Airway epithelial cell (primary cell): ENCODE results near the gene MNAT1.

DNA sequence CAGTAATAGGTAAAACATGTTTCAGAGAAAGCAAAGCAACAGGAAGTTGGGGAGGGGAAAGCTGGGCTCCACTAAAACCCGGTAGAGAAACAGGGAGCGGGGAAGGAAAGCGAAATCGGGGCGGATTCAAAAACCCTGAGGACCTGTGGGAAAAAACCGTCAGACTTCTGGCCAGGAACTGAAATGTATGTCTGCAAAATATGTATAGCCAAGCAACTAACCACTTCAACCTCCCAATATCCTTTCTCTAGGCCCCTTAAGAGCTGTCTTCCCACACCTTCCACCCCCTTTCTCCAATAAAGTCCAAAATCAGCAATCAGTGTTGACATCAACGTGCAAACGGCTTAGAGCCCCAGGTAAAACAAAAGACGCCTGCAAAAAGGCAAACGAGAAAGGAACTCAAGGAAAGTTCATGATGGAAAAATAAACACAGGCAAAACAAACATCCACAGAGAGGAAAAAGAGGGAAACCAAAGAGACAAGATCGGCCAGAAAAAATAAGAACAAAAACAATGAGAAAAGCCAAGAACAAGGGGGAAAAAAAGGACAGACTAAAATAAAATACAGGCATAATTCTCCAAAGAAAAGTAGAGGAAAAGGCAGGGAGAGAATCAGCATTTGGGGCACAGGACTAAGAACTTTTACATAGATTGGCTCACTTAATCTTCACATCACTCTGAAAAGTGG, 32.7 kb downstream of the SIX1 start:
- RAMPAGE, long total RNA: no peak

GRCh38 chr14:60645730-60646630, 3.3 kb downstream of the SIX1 start:
- RAMPAGE, long total RNA: no peak

GRCh38 chr14:60652755-60653474, 3.6 kb upstream of the SIX1 start:
- RAMPAGE, long total RNA: no peak

DNA sequence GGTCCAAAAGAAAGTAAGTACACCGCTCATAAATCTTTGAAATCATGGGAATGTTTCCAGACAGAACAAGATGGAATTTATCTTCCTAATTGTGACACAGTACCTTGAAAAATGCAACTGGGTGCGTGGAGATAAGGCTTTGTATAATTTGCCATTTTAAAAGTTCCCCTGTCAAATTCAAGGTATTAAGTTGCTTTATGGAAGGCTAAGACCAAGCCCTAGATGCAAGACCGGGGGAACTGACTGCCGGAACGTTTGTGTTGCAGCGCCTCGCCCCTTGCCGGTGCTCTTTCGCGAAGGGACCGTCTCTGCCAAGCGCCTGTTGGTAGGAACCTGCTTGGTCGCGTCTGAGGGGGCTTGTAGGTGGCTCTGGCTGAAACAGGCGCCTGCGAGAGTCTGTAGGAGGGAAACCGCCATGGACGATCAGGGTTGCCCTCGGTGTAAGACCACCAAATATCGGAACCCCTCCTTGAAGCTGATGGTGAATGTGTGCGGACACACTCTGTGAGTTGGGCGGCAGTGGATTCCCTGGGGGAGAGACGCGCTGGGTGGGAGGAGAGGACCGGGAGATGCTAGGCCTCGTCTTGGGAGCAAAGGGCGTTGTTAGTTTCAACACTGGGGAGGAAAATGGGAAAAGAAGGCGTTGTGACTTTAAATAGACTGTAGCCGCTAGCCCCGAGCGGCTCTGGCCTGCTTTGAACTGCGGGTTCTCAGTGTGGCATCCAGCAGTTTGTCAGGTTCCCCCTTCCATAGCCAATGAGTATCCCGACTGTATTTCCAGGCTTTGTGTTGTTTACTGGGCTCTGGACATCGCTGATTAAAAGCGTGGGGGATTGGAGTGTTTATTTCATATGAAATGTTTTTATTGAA, at the start of gene MNAT1:
Gene MNAT1 (plus strand): TSS at position 314 of the 870 bp plus-strand sequence.
- RAMPAGE, long total RNA: start-site peak on the plus strand centred at position 335 of the sequence, 58 bp wide, 2,292 and 1,008 reads in 2 replicates

DNA sequence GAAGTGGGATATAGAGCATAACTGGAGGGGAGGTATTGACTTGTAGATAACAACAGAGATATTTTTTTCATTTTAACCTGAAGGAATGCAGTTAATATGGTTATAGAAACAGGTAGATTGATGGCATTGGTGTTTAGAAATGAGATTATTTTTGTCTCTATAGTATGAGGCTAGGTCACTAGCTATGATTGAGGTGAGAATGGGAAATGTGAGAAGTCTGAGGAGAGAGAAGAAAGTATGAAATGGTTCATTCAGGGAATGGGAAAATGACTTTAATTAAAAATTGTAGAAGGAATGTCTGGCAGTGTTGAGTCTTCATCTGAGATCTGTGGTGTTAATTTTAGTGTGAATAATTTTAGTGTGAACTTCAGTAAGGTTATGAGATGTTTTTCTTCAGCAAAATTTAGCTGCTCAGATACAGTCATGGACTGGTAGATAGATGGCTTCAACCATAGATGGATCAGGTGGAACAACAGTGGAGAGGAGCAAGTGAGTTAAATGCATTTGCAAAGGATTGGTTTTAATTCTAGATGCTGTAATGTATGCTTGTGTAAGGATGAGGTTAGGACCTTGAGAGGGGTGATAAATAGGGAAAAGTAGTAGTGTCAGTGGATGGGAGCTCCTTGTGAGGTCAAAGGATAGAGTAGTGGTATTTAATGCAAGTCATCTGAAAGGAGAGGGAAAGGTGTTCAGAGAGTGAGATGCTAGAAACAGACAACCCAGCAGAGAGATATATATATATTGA, 41.2 kb downstream of the MNAT1 start:
- RAMPAGE, long total RNA: no peak

DNA sequence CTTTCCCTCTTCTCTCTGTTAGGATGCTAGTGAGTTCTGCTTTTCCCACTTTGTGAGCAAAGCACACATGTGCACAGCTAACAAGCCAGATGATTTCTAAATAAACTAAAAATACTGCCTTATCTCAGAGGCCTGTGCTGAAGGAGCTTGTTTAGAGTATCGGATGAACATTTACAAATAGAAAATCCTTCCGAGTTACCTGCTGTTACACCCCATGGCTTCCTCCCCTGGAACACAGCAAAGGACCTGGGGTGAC, 144.3 kb downstream of the SLC38A6 start:
- RAMPAGE, long total RNA: no peak

DNA sequence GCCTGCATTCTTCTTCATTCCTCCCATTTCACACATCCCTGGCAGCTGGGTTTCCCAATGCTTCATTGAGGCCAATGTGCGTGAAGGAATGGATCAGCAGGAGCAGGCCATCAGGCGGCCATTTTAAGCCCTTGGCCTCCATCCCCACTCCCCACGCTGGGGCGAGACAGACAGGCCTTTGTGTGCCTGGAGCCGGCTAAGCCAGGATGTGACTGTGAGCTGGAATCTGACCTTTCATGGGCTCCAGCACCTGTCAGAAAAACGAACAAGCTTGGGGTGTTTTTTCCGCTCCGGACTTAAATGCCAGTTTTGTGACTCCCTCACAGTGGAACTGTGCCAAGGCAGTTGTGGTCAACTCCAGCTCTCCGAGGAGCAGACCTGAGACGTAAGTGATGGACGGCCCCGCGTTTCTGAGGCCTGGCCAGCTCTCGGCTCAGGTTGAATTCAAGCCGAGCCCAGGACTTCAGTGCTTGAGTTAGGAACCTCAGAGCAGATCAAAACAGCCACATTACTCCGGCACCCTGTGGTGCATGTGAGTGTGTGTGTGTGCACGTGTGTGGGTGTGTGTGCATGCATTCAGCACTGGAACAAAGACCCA, 133.1 kb downstream of the TMEM30B start:
- RAMPAGE, long total RNA: no peak

DNA sequence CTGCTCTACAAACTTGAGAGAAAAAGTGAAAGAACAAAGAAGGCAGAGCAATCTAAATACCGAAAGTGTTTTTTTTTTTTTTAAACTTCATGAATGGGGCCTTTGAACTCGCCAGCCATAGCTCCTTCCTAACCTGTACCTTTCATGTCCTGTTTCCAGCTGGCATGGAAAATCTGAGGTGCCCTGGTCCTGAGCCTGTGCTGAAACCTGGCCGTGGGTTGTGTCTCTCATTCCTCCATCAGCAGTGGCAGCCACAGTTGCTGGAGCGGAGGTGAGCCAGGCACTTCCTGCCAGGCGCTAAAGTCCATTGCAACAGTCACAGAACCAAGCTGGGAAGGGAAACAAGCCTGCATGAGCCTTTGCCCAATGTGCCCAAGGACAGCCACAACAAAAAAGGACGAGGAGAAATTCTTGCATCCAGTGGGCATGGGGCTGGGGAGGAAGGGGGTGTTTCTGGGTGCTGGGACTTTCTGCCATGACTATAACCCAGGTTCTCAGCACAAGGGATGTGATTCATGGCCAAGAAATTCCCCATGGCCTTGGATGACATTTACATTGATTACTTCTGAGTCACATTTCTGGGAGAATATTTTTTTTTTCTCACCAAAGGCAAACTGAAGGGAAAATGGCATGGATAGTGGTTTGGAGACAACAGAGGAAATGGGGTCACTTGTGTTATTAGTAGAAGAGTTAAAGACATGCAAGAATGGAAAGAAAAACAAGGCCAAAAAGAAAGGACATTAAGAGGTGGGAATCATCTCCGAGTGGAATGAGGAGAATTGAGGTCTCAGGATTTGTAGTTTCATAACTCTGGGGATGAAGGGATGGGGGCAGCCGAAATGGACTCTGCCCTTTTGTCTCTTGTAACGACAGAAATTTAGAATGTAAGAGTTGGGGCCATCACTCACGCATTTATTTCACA, 102.5 kb downstream of the TMEM30B start:
- RAMPAGE, long total RNA: no peak

DNA sequence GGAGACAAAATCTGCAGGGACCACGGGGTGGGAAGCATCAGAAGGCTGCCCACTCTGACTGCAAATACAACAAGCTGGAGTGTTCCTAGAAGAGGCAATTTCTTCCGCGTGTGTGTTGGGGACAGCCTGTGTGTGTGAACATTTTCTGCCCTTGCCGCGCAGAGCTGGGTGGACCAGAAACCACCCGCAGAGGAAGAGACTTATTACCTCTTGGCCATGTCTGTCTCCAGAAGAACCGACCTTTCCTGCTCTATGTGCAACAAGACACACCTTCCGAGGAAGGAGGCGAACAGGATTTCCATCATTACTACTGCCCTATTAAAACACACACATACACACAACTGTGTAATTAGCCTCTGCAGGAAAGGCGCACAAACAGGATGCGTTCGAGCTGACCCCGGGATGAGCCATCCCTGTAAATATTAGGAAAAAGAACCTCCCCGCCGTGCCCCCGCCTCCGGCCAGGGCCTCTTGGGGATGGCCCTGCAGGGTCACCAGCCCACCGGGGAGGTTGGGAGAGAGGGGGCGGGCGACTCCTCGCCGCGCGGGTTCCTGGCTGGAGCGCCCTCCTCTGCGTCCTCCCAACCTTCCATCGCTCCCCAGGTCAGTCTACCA, 550 bp upstream of the PRKCH start:
- RAMPAGE, long total RNA: no peak

DNA sequence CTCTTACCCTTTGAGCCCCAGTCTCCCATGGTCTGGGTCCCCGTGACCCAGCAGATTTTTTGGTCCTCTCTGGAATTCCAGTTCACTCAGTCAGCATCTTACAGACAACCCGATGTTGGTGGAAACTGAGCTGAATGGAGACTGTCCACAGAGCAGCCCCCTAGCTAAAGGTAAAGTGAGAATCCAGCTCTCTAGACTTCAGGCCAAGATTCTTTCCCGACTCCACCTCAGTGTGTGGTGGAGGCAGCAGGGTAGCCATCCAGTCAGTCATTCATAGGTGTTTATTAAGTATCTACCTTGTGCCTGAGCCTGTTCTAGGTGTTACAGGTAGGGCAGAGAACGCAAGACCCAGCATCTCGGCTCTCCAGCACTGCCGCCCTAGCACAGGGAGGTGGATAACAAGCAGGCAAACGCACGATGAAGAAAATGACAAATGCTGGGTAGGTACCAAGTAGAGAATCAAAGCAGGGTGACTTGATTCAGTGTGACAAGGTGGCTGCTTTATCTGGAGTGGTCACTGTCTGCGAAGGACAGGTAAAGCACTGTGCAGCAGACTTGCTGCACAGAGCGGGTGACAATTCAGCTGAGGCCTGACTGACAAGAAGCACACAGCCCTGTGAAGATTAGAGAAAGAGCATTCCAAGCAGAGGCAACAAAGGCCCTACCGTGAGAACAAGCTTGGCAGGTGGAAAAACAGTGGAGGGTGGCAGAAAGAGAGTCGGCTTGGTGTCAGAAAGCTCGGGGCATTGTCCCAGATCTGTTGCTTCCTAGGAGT, 12.7 kb downstream of the PRKCH start:
- RAMPAGE, long total RNA: no peak

- RAMPAGE, long total RNA: no peak
Observed at GRCh38 chr14:61337719-61338311, 16.4 kb downstream of the PRKCH start.

DNA sequence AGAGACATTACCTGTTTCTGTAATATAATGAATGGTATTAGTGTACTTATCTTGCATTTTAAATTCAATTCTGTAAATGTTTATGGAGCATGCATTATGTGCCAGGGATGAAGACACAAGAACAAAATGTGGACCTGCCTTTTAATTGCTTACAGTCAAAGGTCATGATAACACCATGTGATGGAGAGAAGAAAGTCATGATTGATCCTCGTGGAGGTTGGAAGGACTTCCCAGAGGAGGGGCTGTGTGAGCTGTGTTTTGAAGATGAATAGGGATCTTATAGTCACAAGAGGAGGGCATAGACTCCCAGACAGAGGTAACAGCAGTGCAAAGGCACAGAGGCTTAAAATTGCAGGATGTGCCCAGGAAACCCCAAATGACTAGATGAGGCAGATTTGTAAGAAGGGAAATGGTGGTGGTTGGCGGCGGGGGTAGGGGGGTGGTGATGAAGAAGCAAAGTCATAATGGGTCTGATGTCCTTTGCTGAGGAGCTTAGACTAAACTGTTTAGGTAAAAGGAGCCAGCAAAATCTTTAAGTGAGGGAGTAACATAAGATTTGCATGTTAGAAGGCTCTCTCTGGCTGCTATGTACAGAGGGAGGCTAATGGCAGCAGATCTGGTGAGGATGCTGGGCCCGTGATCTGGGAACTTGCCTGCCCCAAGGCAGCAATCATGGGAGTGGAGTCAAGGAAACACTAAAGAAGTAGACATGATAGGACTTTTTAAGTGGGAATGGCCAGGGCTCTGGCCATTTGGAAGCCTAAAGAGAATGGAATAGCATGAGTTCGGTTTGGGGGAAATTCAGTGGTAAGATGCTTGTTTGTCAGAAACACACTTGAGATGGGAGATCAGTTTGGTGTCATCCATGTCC, 151.7 kb downstream of the PRKCH start:
- RAMPAGE, long total RNA: no peak

DNA sequence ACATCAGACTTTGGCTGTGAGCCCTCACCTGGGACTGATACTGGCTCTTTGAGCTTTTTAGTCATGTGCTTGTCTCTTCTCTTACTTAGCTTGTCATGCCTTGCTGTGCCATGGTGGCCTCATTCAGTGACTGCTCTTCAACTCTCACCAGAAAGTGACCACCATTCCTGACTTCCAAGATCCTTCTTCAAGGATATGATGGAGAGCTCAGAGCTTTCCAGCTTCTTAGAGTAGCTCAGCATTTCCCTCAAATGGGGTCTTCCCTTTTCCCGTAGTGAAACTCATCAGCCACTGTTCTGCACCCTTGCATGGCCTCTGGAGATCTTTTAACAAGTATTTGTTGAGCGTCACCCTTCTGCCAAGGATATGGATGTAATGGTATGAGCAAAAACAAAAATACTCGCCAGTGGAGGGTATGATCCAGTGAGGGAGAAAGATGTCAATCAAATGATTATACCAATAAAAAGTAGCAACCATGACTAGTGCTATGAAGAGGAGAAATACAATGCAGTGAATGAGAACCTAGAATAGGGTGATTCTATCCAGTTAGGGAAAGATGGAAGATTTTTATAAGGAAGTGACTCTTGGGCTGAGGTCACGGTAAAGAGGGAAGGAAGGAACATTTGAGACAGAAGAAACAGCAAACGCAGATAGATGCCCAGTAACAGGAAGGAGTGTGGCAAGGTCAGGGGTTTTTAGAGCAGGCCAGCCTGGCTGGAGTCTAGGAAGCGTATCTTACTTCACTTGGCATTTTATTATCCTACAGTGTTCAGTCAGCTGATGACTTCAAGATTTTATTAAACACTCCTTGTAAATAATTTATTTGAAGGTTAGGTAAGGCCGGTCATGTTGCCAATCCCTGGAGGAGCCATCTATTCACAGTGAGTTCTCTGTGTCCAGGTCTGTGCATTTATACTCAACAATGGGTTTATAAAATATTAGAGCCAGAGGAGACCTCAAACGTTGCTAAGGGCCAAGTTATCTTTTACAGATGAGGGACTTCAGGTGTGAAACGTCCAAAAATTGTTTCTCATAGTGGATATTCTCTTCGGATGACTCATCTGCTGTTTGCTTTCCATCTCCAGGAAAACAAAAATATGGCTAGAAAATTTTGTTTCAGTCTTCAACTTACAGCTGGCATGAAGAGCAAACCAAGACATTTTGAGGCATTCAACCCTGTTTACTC, 170.4 kb downstream of the PRKCH start:
- RAMPAGE, long total RNA: no peak

GRCh38 chr14:61504929-61505304, 183.5 kb downstream of the PRKCH start:
- RAMPAGE, long total RNA: no peak

DNA sequence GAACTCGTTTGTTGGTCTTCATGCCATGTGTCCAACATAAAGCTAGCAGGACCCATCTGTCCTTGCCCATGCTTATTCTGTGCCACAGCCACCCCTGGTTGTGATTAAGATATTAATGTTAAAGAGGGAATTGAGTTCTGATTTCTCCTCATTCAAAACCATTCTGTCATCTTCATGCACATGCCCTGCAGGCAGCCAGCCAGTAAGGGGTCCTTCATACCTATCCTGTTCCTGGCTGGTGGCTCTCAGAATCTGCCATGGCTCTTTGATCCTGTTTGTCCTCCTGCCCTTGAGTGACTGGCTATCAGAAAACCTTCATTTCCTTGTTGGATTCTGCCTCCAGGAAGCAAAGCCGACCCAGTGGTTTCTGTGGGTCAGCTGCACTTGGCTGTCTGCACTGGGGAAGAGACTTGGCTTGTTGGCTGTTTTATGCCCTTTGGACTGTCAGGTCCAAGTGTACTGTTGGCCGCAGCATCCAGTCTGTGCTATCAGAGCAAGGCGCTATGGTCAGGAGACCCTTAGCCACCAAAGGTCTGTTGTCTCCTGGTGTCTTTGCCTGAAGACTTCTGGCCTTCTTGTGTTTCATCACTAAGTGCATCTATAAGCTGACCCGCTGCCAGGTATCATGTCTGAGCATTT, 177.5 kb upstream of the HIF1A start:
- RAMPAGE, long total RNA: no peak

DNA sequence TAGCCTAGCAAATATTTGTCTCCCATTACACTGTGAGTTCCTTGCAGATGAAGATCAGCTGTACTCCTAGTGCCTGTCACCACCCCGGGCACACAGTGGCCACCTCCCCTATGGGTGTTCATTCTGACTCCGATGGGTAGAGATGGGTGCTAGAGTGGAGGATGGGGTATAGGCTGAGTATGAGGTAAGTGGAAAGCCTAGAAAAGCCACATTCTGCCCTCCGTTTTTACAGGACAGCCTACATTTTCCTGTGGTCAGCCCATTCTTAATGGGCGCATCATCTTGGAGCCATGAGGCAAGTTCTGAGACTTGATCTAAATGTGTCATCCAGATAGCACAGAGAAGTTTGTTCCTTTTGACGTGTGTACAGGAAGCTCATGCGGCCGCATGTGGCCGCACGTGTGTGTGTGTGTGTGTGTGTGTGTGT, 166.7 kb upstream of the HIF1A start:
- RAMPAGE, long total RNA: no peak

DNA sequence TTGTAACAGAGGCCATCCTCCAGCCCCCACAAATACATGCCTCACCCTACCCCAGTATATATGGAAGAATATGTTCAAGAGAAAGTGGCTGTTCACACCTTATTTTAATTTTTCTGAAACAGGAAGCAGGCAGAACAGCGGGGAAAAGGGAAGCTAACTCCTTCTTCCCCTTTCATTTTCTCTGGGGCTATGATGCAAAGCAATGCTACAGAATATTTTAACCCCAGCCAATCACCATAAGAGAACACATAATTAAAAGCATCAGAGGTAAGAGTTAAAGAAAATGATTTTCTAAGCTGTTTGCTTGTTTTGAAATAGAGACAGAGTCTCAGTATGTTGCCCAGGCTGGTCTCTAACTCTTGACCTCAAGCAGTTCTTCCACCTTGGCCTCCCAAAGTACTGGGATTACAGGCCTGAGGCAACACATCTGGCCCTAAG, 31.6 kb upstream of the HIF1A start:
- RAMPAGE, long total RNA: no peak

DNA sequence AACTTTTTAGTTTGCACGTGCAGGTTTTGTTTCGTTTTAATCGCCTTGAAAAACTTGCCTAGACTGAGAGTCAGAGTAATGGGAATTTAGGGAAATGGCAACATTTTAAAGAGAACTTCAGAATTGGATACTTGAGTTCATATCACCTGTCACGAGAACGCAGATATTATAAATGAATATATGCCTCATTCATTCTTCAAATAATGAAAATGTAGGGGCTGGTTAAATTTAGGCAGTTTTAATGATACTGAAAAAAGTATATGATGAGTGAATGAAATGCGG, 1.1 kb downstream of the HIF1A start:
- RAMPAGE, long total RNA: no peak

DNA sequence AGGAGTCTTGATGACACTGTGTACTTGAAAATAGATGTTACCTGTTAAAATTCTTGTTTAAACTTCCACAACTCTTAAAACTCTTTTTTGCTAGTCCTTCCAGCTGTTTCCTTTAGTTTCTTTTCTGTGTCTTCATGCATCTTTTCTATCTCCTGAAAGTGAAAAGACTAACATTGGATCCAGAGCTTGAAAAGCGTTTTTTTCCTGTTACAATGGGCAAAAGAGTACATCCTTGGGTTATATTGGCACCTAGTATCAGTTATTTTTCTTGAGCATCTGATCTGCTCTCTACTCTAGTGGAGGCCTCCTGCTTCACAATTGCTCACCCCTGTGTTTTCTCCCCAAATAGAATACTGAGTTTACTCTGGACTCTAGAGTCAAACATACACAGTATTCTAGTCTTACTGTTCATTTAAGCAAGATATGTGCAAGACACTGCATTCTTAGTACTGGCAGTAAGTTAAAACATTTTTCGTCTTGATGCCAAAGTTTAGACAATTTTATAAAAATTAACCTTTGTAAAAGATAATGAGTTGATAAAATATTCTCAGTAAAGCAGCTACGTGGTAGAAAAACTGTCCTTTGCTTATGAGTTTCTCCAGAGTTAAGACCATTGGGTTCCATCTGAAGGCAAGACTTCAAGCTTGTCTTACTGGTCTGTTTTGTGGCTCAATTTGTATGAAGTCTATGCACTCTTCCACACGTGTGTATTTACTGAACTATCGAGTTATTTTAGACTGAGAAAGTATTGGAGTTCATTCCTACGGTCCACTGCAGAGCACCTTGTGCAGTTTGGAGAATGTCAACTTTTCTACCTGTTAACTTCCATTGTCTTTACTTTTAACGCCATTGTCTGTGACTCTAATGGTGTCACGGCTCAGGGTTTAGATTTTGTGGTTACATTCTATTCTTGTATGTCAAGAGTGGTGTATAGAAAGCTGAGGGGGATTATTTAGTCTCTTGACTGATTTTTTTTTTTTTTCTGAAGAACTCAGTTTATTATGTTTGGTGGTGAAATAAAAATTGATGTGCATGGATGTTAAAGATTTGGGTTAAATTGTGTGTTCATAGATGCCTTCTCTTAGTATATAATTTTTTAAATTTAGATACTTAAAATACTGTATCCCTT, 3.5 kb downstream of the HIF1A start:
- RAMPAGE, long total RNA: no peak

DNA sequence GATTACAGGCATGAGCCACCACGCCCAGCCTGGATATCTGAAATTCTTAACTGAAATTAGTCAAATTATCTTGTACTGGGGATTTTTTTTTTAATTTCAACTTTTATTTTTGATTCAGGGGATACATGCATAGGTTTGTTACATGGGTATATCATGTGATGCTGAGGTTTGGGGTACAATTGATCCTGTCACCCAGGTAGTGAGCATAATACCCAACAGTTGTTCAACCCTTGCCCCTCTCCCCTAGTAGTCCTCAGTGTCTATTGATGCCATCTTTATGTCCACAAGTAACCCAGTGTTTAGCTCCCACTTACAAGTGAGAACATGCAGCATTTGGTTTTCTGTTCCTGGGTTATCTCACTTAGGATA, 26.0 kb upstream of the SNAPC1 start:
- RAMPAGE, long total RNA: no peak